HGPS cell (cell line): ENCODE measurements around the genes CBLL1 and IFRD1.

GRCh38 chr7:107167984-107168856, 583 bp upstream of the HBP1 start:
- RRBS, result 3% methylated on average over 6 of the region's 33 CpGs

DNA sequence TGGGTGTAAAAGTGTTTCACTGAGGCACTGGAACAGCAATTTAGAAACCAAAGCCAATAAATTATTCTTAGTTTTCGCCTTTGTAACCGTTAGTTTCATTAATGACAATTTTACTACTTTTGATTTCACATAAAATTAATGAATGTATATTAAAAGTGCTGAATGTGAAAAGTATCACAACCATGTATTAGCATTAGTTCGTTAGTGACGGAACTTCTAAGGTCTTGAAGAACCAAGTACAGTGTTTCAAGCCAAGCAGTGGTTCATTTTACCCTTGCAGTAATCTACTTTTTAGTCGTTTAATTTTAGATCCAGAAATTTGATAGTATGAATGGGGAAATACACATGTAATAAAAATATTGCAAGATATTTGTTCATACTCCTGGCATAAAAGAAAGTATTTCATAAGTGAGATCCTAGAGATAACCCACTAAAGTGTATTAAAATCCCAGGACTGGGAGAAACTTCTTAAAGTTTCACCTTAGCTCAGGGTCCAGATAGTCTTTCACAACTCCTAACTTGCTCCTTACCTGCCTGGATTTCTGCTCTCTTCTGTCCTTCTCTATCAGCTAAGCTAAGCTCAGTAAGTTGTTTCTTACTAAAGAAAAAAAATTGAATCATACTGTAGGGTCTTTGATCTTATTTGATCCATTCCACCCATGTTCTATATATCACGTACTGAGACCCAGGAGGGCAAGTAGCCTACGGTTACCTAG, 1.4 kb downstream of the BCAP29 start:
- RRBS, result no CpG with 5 or more reads among the region's 7 CpGs

DNA sequence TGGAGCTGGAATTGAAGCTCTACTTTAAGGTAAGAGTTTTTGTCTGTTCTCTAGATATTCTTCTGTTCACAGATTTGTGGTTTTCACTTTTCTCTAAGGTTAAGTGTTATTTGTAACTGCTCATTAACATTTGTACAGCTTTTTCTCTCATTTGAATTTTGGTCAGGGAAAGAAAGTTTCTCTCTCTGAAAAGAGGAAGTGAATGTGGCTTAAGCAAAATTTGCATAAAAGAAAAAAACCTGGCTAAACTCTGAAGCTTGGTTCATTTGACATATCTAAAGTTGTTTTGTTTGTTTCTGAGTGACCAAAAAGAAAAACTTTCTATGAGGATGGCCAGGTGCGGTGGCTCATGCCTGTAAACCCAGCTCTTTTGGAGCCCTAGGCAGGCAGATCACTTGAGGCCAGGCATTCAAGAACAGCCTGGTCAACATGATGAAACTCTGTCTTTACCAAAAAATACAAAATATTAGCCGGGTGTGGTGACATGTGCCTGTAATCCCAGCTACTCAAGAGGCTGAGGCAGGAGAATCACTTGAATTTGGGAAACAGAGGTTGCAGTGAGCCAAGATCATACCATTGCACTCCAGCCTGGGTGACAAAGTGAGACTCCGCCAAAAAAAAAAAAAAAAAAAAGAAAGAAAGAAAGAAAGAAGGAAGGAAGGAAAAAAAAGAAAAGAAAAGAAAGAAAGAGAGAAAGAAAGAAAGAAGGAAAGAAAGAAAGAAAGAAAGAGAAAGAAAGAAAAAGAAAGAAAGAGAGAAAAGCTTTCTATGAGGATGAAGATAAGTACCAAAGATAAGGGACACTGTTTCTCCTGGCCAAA, 21.8 kb upstream of the SLC26A4 start:
- RRBS, result no CpG with 5 or more reads among the region's 3 CpGs

GRCh38 chr7:107743523-107744491, at the start of gene CBLL1:
TSS of gene CBLL1 (plus strand) at chr7:107744142.
- RRBS, result 2% methylated on average over 35 of the region's 67 CpGs

GRCh38 chr7:107785883-107786416, 17.1 kb downstream of the SLC26A3 start:
- RRBS, result no CpG with 5 or more reads among the region's 3 CpGs

GRCh38 chr7:108503164-108503996, 22.6 kb downstream of the PNPLA8 start:
- RRBS, result no CpG with 5 or more reads among the region's 5 CpGs

GRCh38 chr7:108523583-108523993, 2.3 kb downstream of the PNPLA8 start:
- RRBS, result no CpG with 5 or more reads among the region's 6 CpGs

GRCh38 chr7:108524585-108525128, 1.3 kb downstream of the PNPLA8 start:
- RRBS, result no CpG with 5 or more reads among the region's 14 CpGs

GRCh38 chr7:109596816-109597345, 1027.2 kb downstream of the DNAJB9 start:
- RRBS, result no CpG with 5 or more reads among the region's 14 CpGs

DNA sequence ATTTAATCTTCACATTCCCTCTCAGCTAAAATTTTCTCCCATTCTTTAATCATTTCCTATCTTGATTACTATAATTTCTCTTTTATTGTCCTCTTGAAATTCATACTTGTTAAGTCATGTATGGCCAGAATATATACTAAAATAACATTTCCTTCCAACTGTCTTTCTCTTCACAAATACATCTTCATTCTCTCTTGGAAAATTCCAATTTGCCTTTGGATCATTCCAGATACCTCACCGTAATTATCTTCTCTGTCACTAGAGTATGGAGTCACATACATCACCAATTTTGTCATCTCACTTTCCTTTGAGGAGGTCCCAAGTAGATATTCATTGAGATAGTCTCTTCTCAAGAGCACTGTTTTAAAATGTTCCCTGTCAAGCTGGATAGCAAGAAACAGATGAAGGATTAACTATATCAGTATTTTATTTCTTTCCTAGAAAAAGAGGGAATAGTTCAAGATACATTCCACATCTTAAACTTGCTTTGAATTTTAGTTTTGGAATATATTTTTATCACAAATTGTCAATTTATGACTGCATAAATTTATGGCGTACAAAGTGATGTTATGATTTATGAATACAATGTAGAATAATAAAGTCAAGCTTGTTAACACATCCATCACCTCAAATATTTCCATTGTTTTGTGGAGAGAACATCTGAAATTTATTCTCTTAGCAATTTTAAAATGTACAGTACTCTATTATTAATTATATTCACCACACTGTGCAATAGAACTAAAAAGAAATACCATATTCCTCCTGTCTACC, 125.1 kb downstream of the LRRN3 start:
- RRBS, result no CpG with 5 or more reads among the region's 2 CpGs

- RRBS, result no CpG with 5 or more reads among the region's 4 CpGs
These were observed 219.1 kb downstream of the IMMP2L start for GRCh38 chr7:111343091-111343652.

- RRBS, result no CpG with 5 or more reads among the region's 11 CpGs
These were observed 194.5 kb upstream of the IMMP2L start for GRCh38 chr7:111756724-111757169.

- RRBS, result no CpG with 5 or more reads among the region's 6 CpGs
These were observed 125.8 kb downstream of the DOCK4 start for GRCh38 chr7:112080263-112080912.

DNA sequence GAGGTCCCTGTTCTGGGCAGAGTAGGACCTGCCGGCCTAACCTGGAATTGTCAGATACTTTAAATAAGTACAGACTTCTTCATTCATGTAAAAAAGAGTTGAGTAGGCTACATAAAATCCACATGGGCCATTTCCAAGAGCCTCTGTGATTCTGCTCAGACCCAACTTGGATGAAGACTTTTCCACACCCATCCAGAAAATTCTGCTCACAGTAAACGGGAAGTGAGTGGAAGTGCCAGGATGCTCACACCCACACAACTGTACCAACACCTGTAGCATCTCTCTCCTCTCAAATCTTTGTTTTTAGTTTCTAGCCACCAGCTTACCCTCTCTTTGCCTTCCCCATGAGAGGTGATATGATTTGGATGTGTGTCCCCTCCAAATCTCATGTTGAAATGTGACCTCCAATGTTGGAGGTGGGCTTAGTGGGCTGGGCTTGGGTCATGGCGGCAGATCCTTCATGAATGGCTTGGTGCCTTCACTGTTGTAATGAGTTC, 94.4 kb downstream of the DOCK4 start:
- RRBS, result no CpG with 5 or more reads among the region's 3 CpGs

DNA sequence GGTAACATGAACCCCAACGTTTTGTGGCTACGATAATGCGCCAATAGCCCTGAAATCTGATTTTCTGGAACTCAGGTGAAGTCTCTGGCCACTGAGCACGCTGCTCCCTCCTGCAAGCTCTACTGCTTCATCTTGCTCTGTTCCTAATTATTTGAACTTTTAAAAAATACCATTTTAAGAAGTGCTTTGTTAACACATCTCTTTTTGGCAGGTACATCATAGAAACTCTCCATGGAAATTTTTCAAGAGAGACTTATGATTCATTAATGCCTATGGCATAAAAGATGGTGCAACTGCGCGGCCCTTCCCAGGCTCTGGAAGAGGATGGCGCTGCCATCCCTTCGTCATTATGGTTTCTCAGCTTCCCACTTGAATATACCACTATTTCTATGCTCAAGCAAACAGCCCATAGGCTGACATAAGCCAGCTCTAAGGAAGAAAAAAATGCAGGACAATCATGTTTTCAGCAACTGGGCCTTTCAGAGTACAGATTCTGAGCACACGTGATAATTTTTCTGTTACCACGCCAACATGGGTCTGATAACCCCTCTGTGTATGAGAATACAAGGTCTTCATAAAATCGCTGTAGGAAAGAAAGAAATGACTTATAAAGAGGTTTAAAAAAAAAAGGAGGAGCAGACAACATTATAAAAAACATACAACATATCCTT, 57.2 kb downstream of the DOCK4 start:
- RRBS, result no CpG with 5 or more reads among the region's 11 CpGs

DNA sequence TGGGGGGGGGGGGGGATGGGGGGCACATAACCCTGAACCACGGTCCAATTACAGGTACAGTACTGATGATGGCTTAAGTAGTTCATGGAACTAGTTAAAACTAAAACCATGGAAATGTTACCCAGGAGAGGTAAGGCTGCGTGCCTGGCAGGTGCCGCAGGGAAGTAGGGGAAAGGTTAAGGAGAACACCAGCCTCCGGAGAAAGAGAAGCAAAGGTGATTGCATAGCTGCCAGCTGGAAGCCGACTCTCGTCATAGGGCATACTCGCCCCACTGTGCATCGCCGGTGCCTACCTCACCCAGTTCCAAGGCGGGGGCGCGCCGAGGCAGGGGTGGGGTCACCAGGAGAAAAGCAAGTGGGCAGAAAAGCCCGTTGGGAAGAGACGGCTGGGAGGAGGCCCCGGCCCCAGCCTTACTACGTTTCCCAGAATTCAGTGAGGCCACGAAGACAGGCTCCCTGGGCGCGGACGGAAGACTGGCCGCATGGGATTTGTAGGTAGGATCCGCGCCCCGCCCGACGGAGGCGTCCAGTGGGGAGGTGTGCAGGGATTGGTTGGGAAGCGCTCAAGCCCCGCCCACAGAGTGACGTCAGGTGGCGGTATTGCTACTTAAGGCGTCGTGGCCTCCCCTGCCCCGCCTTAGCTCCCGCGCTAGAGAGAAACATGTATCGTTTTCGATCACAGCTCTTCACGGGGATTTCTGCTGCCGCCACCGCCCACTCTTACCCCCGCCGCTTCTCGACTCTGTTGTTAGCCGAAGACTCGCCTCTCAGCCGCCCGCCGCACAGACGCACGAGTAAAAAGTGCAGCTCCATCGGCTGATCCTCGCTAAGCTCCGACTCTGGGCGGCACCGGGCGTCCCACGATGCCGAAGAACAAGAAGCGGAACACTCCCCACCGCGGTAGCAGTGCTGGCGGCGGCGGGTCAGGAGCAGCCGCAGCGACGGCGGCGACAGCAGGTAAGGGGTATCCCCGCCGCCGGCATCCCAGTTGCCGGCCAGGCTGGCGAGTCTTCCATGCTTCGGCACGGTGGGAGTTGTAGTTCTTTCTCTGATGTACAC, at the start of gene IFRD1:
IFRD1 (plus strand) TSS at position 635 of the 1,059 bp plus-strand sequence.
- RRBS, result 2% methylated on average over 7 of the region's 78 CpGs

DNA sequence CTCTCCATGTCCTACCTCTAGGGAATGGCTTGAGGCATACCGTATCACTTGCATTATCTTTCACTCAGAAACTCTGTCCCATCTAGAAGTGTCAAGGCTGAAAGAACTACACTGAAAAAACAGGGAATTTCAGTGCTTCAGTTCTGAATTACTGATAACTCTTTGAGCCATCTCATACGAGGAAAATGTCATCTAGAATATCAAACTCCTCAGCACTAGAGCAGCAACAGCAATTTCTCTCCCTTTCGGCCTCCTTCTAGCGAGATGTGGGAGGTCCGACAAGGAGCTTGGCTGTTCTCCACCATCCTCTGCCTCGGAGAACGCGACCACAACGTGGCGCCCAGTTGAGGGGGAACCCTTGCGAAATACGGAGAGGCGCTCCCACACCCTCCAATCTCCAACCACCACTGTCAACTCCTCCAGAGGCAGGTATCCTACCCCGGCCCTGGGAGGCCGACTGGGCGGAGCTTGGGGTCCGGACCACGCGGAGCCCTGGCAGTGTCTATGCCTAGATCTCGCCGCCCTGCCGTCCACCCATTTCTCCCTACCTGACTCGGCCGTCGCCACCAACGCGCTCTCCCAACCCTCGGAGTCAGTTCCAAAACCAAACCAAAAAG, 473 bp downstream of the TMEM168 start:
- RRBS, result 5% methylated on average over 3 of the region's 28 CpGs

DNA sequence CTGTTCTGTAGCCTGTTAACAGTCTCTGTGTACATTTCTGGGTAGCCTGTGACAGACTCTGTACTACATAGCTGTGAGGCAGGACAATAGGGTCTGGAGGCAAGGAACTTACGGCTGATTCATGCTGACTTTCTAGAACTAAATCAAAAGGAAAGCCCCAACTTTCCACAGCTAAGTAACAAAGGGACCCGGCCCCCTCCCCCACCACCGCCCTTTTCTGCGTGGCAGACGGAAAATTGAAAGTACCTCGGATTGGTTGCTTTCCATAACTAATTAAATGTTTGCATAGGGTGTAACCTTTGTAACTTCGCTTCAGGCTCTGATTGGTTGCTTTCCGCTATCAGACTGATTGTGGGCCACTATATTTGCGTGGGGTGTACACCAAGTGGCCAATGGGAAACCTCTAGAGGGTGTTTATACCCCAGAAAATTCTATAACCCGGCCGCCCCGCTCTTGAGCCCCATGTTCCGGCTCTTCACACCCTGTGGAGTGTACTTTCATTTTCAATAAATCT, 1.5 kb upstream of the TMEM168 start:
- RRBS, result no CpG with 5 or more reads among the region's 13 CpGs